Mesenchymal stem cell of adipose (primary cell): Measurements from ENCODE around the gene DDX46.

DNA sequence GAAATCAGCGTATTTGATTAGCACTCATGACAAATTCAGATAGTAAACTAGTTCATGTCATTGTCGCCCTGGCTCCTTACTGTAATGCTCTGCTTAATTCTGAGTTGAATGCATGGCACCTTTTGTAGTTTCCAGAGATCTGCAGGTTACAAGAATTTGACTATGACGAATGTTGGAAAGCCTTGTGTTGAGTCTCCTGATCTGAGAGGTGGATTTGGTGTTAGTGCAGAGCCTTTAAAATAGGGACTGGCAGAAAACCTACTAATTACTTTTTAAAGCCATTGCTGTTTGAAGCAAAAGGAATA is 1.5 kb downstream of the UBE2B start:
- CAGE, long polyA plus RNA, result no peak

DNA sequence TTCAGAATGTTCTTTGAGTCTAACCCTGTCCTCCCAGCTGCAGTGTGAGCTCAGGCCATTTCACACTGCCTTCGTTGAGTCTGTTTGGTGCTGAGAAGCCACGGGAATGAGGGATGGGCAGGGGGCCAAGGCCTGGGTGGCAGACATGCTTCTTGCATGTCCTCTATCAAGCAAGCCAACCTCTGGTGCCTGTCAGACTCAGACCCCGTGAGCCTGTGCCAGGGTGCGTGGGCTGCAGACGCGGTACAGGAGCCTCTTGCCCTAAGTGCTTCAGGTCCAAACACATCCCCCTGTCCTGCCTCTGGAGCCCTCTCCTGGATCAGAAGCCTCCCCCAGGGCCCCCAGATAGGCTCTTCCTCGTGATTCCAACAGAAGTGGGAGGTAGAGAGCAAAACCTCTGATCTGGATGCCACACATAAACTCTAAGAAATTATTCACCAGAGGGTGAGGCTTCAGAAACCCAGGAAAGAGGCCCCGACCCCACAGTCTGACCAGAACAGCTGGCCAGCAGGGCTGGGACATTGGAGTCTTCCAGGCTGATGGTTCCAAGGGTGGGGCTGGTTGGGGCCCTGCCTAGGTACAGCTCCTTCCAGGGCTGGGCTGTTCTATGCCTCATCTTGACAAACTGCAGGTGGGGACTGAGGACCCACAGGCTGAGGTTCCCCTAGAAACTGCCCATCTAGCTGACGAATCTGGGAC is 46.7 kb upstream of the CDKN2AIPNL start:
- CAGE, long polyA plus RNA, result no peak

DNA sequence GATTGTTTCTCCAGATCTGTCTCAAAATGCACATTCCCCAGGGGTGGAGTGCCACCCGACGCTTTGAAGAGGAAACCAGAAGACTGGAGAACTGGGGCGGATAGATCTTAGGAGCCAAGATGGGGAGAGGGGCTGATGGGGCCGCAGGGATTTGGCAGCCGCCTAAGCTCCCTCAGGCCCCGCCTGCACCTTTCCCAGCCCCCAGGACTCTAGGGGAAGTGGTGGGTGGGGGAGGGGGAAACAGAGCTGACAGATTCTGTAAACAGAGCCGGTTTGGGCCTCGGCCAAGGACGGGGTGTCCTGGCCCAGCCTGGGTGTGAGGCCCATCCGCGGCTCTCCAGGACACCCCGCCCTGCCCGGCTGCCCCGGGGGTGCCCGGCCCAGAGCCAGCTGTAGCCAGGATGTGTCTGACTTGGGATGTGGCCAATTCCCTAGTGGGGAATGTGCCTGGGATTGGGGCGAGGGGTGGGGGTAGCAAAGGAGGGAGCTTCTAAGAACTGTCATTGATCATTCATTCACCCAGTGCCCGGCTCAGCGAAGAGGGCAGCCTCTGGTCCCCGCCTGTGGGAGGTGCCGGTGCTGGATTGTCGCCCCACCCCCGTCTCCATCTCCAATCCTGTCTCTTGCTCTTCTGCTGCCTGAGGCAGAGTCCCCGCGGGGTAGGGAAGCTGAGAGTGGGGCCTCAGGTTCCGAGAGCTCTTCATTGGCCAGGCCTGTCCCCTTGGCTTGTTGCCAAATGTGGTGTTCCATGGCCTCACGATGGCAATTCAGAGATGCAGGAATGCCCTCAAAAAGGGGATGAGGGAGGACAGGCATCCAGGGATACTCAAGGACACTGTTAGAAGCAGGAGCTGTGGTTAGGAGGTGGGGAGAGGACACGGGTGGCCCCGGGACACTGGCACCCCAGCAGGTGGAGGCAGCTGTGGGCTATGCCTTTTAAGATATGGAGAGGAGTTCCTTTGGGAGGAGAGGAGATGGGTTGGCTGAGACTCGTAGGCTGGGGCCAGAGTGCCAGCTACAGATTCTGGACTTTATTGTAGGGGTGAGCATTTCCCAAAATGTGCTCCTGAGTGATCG is 54.9 kb upstream of the CDKN2AIPNL start:
- CAGE, long polyA plus RNA, result no peak

DNA sequence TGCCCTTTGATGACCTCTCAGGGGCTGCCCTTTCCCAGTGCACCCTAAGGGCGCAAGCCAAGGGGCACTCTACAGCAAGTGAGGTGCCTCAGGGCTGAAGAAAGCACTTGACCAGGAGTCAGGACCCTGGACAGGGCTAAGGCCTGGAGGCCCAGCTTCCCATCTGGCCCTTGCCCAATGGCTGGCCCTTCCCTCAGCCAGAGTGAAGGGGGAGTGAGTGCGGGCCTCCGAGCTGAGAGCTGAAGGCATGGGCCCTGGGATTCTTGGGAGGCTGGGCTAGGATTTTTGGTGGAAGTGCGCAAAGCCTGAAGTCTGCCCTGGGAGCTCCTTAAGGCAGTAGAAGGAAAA is 16.3 kb downstream of the JADE2 start:
- CAGE, long polyA plus RNA, result no peak

DNA sequence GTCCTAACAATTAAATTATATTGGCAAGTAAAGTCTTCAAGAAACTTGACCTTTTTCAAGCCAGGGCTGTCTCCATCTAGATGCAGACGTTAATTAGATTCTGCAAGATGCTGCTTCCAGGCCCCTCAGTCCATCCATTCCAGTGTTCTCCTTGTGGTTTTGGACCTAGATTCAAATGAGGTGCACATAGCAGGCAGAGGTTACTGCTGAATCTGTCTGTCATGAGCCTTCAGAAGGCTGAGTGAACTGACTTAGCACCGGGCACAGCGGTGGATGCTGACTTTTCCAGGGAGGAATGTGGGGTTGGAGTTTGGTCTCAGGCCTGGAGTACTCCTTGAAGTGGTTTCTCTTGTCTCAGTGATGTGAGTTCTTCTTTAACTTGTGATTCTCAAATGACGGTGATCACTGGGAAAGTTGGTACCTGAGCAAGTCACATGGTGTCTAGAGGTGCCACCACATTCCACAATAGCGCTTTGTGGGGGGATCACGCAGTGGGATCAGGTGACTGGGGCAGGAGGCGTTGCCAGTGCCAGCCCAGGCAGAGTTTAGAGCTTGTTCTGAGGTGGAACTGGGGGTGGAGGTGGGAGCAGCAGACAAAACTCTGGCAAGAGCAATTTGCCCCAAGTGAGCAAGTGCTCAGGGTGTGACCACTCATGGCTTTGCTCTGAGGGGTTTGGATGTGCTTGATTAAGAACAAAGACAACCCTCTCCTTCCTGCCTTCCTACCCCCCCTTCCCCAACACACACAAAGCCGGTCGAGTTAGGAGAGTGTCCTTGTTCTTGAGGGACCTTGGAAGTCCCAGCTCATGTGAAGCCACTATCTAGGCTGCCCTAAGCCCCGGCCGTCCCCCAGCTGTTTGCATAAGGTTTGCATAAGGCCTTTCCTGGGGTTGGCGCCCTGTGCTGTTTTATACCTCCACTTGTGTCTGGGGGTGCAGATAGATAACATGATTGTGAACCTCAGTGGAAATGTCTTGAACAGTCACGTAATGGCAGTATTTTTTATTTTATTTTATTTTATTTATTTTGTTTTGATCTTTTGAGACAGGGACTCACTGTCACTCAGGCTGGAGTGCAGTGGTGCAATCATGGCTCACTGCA is 25.1 kb downstream of the JADE2 start:
- CAGE, long polyA plus RNA, result no peak

GRCh38 chr5:134626324-134626924 is 6.2 kb downstream of the SAR1B start:
- CAGE, long polyA plus RNA, result no peak

GRCh38 chr5:134647535-134648306 is 864 bp upstream of the SEC24A start:
- CAGE, long polyA plus RNA, result no peak

- CAGE, long polyA plus RNA, result no peak
Observed at GRCh38 chr5:134758285-134759554, at the start of gene DDX46. DDX46 (plus strand) TSS chr5:134758779.

DNA sequence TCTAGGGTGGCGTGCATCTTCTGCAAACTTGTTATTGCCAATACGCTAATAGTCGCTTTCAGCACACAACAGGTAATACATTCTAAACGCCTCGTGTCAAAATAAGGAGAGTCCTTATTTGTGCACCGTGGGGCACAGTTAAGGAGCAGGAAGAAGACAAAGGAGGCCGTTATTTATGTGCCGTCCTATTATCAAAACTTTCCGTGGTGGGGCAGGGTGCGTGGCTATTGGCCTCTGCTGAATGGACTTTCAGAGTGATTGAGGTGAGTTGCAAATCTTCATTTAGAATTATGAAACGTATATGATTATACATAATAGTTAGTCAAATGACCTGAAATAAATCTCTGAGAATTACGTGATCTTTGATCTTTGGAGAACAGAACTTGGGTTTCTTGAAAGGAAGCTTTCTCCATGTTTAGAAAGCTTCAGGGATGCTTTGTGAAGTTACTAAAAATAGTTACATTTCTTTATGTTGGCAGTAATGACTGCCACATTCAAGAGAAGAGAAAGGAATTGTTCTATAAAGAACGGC is 899 bp downstream of the C5orf24 start:
- CAGE, long polyA plus RNA, result no peak

DNA sequence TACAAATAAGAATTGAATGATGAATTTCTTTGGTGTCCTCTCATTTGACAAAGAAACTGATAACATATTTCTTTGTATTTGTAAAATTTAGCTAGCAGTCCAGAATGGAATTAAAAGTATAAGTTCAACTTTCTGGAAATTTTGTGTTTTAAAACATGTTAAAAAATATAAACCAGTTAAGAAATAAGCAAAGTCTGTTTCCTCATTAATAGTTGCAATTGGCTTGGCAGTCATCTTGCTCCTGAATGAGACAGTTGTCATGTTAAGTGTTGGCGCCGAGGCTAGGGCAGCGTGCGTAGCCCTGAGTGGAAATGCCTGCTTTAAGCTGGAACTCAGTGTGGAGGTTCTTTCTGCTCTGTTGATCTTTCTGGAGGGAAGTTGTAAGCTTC is 30.6 kb downstream of the PCBD2 start:
- CAGE, long polyA plus RNA, result no peak

GRCh38 chr5:135031148-135031802 is 2.8 kb downstream of the PITX1 start:
- CAGE, long polyA plus RNA, result no peak

DNA sequence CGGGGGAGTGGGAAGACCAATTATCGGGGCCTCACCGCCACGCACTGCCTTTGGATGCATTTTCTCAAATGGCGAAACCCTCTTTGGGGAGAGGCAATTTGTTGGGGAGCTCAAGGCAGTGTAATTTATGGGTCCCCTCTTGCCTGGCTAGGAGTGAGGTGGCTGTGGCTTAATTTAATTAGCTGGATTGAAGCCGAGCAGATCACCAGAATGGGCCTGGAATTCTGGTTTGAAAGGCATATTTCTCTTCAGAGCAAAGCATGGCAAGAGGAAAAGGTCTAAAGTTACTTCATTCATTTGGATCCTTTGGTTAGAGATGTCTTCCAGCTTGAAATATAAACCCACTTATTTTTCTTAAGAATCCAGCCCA is 79.6 kb upstream of the PITX1 start:
- CAGE, long polyA plus RNA, result no peak

DNA sequence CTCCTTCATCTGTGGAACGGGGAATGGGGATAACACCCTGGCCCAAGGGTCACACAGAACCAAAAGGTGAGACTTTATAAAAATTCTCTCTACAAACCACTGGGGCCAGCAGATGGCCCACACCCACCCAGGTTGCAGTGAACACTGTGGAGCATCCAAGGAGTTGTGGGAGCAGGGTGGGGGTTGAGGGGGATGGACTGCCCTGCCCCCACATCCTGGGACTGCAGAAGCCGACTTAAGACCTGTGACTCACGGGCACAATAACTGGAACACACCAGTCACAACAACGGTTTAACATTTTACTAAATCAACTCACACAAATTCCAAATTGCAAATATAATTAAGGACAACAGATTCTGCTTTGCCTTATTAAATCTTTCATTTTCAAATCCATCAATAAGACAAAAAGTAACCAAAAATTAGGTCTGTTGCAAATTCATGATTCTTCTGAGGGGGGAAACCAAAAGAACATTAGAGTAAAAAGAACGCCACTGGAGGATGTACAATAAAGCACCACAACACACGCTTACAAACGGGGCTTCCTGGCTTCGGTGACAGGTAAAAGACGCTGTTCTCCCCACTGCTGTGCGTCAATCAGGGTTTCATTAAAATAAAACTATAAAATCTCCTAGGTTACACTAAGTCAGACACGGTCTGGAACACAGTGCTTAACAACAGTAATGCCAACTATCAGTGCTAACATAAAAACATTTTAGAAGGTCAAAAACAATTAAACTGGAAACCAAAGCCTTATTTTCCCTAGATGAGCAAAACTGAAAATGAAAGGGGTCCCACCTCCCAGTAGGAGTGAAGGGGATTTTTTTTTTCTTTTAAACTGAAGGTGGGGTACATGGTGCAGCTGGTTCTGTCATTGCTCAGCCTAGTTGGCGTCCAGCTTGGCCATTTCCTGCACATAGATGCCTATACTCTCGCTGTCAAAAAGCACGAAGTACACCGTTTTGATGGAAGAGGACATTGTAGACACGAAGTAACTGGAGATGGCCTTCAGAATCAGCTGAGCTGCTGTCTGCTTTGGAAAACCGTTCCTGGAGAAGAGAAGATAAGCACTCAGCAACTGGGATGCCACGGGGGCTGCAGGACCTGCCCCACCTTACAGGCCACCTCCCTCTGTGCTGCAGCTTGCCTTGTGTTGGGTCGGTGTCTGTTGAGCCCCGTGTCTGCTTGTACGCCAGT is 64.5 kb downstream of the MACROH2A1 start:
- CAGE, long polyA plus RNA, result no peak

DNA sequence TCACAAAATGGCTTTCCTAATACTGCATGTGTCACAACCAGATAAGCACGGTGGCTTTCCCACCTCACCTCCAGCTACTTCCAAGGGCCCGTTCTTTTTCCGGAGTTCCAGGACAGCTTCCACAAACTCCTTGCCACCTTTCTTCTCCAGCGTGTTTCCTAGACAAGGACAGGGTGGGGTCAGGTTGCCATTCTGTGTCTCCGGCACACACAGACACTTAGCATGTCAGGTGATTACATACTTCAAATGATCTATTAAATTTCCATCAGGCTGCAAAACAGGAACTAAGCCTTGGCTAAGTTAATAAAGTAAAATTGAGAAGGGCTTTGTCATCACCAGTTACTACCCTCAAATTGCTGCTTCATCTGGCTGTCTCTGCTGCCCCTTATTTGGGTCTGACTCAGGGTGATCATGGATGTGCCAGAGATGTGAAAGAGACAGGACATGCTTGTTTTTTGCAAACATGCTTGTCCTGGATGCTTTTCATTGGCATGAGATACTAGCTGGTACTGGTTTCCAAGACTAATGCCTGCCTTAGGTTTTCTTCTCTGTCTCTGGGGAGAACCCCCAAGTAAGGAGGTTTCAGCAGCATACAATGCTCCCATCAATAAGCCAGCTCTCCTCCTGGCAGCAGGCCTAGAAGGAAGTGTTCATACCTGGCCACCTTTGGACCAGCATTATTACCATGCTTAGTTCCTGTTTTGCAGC is 53.0 kb downstream of the MACROH2A1 start:
- CAGE, long polyA plus RNA, result no peak

DNA sequence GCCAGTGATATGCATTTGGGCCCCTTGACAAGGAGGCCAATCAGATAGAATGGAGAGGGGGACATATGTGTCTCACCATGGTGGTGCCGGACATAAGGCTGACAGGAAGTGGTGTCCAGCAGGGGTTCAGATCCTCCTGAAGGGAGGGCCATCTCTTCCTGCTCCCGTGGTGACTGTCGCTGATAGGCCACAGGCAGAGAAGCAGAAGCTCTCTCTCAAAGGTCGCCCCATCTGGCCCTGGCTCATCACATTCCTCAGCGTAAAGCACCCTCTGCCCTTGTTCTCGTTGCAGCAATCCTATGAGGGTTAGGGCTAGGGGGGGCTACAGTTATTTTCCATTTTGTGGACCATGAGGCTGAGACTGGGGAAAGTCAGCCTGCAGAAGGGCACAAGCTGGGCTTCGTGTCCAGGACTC is 13.0 kb downstream of the DCANP1 start:
- CAGE, long polyA plus RNA, result no peak

DNA sequence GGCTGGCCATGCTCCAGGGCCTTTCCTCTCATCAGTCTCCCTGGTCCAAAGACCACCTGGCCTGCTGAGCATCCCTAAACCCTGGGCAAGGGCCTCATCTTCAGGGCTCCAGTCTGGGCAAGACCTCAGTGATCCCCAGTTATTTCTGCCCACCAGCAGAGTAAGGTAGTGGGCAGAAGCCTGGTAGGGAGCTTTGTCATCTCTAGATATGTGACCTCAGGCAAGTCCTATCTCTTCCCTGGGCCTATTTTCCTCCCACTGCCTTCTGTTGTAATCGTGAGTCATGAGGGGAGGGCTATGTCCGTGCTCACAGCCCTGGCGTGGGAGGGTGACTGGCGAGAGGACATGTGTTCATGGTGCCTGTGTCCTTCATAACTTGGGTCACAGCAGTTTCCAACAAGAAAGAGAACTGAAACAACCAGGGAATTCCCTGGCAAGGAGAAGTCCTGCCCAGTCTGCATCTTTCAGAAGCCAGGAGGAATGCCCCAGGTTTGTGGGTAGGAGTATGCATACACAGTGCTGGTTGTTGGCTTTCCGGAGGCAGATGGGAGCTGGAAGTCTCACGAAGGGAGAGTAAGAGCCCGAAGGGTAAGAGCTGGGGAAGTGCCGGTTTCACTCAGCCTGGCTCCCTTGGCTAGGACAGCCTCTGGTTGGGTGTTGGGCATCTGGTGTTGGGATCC is 4.1 kb upstream of the TIFAB start:
- CAGE, long polyA plus RNA, result no peak

DNA sequence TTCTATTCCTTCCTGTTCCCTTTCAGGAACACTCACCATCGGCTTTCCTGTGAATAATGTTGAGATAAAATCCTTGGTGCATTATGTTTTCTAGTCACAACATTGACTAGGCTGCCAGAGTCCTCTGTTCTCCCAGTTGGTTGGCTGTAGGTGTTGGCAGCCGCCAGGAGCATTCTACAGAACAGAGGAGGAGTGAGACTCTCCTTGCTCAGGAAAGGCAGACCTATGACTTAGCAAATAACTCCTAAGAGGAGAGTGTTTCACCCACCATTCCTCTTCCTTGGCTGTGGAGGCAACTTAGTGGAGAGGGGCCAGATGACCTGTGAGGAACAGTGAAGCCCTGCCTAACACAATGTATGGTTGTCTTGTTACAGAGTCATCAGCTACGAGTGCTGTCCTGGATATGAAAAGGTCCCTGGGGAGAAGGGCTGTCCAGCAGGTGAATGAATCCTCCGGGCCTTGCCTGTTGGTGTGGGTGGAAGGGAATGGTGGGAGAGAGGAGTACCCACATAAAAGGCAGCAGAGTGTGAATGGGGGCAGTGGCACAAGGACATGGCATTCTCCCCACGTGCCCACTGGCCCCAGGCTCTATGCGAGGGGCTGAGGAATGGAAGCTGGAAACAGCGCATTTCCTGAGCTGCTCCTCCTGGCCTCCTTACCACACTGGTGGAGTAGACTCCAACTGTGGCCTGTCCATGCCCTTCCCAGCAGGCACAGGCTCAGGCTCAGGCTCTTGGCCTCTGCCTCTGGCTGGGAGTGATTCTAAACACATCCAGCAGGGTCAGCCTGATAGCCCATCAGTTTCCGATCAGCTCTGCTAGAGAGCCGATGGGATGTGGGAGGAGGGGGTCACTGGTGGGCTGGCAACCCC is 15.1 kb downstream of the TGFBI start:
- CAGE, long polyA plus RNA, result no peak

DNA sequence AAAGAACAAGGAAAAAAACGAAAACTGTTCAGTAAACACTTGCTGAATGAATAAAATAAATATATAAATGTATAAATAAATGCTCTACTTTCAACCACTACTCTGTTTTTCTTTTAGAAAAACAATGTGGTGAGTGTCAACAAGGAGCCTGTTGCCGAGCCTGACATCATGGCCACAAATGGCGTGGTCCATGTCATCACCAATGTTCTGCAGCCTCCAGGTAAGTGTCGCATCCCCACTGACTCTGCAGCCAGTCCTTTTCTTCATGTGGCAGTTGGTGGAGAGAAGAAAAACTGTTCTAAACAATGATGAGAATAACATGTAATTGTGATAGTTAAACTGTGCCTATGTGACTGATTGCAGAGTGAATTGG is 31.9 kb downstream of the TGFBI start:
- CAGE, long polyA plus RNA, result no peak

DNA sequence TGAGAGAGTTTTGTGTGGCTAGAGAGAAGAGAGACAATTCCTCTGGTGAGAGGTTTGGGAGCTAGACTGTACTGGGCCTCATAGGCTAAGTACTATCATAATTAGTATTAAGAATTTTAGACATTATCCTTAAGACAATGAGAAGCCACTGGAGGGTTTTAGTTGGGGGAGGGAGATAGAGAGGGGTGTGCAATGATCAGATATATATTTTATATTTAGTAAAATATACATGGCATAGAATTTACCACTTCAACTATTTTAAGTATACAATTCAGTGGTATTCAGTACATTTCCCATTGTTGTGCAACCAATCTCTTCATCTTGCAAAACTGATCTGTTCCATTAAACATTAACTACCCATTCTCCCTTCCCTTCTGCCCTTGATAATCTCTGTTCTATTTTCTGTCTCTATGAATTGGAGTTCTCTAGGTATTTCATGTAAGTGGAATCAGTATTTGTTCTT is 38.5 kb downstream of the TGFBI start:
- CAGE, long polyA plus RNA, result no peak

DNA sequence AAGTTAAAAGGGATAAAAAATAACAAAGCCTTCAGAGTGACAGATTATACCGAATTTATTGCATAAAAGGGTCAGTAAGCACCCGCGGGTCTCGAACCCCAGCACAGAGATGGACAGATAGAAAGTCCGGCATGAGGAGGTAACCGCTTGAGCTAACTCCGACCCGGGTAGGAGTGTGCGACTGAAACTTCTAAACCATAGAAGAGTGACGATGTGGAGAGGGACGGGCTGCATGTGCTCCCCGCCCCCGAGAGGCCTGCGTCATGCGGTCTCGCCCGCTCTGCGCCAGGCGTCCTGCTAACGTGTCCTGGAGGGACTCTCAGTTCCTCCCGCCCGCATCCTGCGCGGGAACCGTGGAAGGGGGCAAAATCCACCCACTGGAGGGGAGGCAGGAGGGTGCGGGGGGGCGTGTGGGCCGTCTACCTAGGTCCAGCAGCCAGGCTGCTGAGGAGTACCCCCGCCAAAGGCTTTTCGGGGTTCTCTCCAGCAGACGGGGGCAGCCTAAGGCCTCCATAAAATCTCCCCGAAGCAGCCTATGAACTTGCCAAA is 51.7 kb downstream of the TGFBI start:
- CAGE, long polyA plus RNA, result no peak